ENCODE measurements around the gene SLC52A1.

DNA sequence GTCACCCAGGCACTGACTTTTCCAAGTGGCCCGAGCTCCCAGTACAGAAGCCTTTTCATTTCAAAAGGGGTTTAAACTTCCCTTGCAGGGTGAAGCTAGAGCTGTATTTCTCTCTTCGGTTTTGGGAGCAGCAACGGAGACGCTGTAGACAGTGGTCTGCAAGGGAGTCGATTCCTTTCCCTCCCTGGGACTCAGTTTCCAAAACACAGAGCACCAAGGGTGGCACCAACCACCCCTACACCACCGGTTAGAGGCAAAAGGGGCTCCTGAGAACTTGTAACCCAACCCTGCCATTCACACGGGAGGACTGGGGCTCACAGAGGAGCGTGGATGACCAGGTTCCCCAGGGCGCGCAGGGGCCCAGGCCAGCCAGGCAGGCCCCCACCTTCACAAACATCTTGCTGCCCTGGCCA is 22.0 kb downstream of the ATP2A3 start:
- PRO-cap, result no peak

- PRO-cap, result no peak
Measured at GRCh38 chr17:4043631-4044212, 79.5 kb upstream of the ATP2A3 start.

DNA sequence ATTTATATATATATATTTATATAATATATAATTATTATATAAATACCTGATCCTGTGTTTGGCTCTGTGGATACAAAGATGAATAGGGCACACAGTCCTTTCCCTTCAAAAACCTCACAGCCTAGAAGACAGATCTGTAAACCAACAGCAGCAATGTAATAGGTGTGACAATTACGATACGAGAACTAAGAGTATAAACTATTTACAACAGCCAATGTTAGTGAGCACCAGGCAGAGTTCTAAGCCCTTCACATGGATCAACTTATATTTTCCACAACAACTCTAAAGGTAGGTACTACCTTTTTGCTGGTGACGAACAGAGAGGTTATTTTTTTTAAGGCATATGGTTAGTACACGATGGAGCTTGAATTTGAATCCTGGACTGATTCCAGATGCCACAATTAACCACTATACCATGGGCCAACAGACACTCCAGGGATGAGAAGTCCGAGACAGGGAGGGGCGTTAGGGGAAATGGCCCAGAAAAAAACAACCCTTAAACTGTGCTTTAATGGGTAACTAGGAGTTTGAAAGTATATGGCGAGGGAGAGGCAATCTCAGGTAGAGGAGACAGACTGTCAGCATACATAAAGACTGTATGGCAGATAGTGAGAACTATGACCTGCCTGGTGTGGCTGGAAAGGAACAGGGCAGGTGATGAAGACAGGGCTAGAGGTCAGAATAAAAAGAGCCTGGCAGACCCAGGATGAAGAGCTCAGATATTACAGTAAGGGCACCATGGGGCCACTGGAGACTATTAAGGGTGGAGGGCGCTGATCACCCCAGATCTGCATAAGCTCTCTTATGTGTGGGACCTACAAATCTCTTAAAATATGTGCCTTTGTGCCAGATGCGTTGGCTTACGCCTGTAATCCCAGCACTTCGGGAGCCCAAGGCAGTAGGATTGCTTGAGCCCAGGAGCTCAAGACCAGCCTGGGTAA is 8.2 kb downstream of the ZZEF1 start:
- PRO-cap, result bidirectional peak, plus-strand start at position 223 of the sequence, minus-strand start at position 116 of the sequence; bidirectional peak, plus-strand start at position 627 of the sequence, minus-strand start at position 264 of the sequence

DNA sequence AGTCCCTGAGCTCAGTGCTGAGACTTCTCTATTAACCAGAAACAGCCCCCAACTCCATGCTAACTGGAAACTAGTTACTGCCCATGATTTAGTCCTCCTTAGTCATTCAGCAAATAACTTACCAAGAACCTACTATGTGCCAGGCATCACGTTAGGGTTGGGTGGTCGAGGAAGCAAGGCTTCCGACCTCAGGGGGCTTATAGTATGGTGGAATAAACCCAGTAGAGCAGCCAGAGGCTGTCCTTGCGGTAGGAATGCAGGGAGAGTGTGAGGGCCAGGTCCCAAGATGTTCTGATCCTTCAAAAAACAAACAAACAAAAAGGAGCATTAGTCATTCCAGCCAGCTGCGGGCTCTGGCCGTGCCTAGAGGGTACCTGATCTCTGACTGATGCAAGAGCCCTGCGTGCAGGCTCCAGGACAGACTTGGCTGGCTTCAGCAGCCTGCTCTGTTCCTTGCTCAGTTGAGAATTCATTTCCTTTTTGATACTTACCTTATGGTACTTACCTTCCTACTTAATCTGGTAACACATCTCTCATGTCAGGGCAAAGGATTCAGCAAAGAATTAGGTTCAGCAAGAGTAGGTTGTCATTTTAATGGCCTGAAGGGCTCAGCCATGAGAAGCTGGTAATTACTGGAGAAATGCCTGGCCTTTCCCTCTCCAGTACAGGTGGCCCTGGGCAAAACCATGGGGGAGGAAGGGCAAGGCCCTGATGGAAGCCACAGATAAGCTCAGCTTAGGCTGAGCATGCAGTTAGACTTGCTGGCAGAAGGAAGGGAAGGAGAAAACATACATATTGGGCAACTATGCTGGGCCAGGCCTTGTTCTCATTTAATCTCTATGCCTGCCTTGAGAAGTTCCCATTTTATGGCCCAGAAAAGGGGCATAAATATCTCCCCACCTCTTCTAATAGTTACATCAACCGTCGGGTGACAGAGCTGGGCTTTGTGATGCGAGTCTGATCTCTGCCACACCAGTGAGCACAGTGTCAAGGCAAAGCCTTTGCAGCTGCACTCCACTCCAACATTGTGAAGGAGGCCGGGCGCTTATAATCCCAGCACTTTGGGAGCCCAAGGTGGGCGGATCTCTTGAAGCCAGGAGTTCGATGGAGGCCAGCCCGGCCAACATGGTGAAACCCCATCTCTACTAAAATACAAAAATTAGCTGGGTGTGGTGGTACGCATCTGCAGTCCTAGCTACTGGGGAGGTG is 18.5 kb downstream of the CYB5D2 start:
- PRO-cap, result no peak

GRCh38 chr17:4268236-4268711 is 4.5 kb upstream of the ANKFY1 start:
- PRO-cap, result no peak

DNA sequence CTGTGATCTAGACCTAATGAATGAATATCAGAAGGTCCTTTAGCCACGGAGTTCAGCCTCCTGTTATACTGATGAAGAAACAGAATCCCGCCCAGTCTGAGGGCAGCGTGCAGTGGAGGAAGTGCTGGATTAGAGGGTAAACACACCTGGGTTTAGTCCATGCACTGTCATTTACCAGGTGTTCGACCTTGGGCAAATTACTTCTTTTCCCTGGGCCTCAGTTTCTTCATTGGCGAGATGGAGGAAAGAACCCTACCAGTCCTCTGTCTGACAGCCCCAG is 2.3 kb upstream of the SPNS2 start:
- PRO-cap, result unidirectional peak, plus-strand start at position 229 of the sequence

- PRO-cap, result no peak
Measured at GRCh38 chr17:4502722-4503292, 4.1 kb downstream of the SPNS2 start.

- PRO-cap, result no peak
Measured at GRCh38 chr17:4512711-4513251, 14.1 kb downstream of the SPNS2 start.

DNA sequence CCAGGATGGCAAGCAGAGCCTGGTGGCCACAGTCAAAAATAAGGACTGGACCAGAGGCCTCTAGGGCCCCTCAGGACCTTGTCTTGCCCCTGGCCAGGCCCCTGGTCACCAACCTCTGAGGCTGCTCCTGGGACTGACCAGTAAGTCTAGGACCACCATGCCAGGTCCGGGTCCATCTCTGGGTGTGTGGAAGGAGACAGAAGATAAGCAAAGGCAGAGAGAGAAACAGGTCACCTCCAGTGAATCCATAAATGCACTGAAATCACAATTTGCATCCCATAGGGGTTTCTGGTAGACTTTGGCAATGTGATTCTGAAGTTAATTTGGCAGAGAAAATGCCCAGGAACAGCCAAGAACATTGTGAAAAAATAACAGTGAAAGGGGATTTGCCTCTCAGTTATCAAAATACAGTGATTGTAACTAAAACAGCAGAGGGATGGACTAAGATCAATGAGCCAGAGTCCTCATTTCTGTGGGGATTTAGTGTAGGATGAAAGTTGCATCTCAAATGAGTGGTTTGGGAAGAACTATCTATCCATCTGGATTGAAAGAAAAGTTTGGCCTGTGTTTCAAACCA is 28.2 kb downstream of the MYBBP1A start:
- PRO-cap, result no peak

- PRO-cap, result no peak
Measured at GRCh38 chr17:4587102-4587703, 2.9 kb downstream of the SMTNL2 start.

DNA sequence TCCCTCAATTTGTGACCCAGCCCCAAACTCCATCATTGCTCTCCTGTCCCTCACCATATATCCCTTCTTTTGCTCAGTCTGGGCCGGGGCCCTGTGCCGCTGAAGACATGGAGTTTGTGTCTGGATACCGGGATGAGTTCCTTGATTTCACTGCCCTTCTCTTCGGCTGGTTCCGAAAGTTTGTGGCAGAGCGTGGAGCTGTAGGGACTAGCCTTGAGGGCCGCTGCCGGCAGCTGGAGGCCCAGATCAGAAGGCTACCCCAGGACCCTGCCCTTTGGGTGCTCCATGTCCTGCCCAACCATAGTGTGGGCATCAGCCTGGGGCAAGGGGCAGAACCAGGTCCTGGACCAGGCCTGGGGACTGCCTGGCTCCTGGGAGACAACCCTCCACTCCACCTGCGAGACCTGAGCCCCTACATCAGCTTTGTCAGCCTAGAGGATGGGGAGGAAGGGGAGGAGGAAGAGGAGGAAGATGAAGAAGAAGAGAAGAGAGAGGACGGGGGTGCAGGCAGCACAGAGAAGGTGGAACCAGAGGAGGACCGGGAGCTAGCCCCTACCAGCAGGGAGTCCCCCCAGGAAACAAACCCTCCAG is 809 bp upstream of the CXCL16 start:
- PRO-cap, result no peak

GRCh38 chr17:4768037-4768759 is 3.5 kb upstream of the TM4SF5 start:
- PRO-cap, result no peak

GRCh38 chr17:4833970-4834712 is 1.0 kb downstream of the MINK1 start:
- PRO-cap, result no peak

DNA sequence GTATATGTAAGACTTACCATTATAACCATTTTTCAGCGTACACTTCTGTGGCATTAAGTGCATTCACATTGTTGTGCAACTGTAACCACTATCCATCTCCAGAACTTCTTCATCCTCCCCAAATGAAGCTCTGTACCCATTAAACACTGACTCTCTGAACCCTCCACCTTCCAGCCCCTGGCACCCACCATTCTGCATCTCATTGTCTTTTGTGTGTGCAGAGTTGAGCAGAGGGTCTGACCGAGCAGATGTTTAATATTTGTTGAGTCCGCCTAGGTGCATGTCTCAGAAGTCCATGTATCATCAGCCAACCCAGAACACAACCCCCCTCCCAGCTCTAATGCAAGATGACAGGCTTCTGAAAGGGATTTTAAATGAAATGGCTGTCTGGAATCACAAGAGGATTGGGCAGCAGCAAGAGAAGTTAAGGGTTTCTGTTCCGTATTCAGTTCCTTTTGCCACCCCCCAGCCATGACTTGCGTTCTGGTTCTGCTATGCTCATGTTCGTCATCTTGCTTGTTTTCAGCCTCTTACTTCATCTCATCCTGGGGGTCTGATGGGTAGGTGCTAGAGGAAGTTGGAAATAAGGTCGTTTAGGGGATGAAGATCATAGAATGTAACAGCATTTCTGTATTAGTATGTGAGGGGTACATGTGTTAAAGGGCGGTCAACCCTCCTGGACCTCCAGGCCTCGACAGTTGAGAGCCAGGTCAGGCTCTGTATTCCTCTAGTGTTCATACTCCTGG is 11.9 kb downstream of the MINK1 start:
- PRO-cap, result no peak

- PRO-cap, result no peak
Measured at GRCh38 chr17:4938538-4939051, 1.3 kb downstream of the SLC25A11 start.

GRCh38 chr17:4940848-4941162 is 737 bp downstream of the RNF167 start:
- PRO-cap, result no peak

GRCh38 chr17:4972187-4972984 is 4.8 kb upstream of the SPAG7 start:
- PRO-cap, result unidirectional peak, plus-strand start at chr17:4972522

- PRO-cap, result no peak
Measured at GRCh38 chr17:4973811-4974588, 6.4 kb upstream of the SPAG7 start.

GRCh38 chr17:4999969-5000896 is 2.5 kb downstream of the KIF1C start:
- PRO-cap, result no peak

- PRO-cap, result unidirectional peak, minus-strand start at chr17:5035424
Measured at GRCh38 chr17:5035088-5035601, at the start of gene SLC52A1. TSS of gene SLC52A1 (minus strand) at chr17:5035426.

Data from rectum (tissue), 1 donor.